Colic lymph node (tissue), 1 donor: ENCODE data around the gene DNAJC25.

- PRO-cap, result unidirectional peak, plus-strand start at chr9:111482821; bidirectional peak, plus-strand start at chr9:111483320, minus-strand start at chr9:111483289; bidirectional peak, plus-strand start at chr9:111483583, minus-strand start at chr9:111483515
Measured at GRCh38 chr9:111482579-111483736, 1.2 kb downstream of the ECPAS start.

DNA sequence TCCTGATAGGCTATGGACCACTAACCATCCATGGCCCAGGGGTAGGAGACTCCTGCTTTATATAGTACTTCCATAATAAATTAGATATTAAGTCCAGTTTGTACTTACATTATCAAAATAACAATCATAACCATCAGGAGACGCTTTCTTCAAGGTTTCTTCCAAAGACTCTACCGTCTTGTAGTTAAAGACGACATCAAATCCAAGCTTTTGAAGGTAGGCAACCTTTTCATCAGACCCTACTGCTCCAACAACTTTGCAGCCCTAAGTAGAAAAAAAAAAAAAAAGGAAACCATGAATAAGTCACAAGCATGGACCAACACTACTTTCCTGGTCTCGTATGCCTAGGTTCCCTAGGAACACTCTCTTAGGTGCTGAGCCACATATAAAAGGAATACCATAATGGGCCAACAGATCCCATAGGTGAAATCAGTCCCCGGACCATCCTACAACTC is 20.7 kb downstream of the PTGR1 start:
- PRO-cap, result no peak

DNA sequence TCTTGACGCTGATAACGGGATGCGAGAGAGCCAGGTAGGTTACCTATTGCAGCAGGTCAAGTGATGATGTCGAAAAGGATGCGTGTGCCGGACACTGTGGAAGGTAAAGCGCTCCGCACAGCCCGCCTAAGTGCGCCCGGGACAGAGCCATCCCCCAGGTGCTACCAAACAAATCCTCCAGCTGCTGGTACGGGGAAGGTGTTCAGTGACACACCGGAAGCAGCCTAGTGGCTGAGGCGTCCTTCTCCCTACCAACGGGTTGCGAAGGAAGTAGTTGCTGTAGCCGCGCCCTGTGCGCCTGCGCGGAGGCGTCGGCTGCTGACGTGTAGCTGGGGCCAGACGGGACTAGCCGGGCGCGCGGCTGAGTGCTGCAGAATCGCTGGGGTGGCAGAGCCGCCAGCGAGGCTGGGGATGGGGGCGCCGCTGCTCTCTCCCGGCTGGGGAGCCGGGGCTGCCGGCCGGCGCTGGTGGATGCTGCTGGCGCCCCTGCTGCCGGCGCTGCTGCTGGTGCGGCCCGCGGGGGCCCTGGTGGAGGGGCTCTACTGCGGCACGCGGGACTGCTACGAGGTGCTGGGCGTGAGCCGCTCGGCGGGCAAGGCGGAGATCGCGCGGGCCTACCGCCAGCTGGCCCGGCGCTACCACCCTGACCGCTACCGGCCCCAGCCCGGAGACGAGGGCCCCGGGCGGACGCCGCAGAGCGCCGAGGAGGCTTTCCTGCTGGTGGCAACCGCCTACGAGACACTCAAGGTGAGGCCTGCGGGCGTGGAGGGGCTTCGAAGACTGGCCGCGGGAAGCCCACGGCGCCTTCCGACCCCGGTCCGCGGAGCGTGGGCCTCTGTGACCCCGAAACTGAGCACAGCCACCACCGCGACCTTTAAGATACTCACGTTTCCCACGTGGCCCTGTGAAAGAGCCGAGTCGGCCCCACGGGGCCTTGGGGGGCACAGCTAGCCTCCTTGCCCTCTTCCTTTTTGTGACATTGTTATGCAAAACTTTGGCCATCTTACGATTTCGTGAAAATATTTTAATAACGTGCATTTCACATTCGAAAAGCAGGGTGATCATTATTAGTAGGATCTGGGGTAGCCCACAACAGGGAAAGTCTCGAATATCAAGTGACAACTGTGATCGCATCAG is at the start of gene DNAJC25:
DNAJC25 (plus strand) TSS at position 338 of the 1,137 bp plus-strand sequence.
- PRO-cap, result bidirectional peak, plus-strand start at position 373 of the sequence, minus-strand start at position 177 of the sequence

GRCh38 chr9:111901005-111901754 is 4.6 kb downstream of the UGCG start:
- PRO-cap, result no peak

DNA sequence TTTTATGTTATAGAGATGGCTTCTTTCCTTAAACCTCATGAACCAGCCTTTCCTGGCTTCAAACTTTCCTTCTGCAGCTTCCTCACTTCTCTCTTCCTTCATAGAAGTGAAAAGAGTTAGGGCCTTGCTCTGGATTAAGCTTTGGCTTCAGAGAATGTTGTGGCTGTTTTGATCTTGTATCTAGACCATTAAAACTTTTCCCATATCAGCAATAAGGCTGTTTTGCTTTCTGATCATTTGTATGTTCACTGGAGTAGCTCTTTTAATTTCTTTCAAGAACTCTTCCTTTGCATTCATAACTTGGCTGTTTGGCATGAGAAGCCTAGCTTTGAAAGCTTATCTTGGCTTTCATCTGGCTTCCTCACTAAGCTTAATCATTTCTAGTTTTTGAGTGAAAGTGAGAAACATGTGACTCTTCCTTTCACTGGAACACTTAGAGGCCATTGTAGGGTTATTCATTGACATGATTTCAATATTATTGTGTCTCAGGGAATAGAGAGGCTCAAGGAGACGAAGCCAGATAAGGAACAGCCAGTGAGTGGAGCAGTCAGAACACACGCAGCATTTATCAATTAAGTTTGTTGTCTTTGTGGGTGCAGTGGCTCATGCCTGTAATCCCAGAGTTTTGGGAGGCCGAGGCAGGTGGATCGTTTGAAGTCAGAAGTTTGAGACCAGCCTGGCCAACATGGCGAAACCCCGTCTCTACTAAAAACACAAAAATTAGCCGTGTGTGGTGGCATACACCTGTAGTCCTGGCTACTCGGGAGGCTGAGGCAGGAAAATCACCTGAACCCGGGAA is 98.2 kb downstream of the UGCG start:
- PRO-cap, result no peak

GRCh38 chr9:112028435-112028886 is 131.8 kb downstream of the UGCG start:
- PRO-cap, result no peak

DNA sequence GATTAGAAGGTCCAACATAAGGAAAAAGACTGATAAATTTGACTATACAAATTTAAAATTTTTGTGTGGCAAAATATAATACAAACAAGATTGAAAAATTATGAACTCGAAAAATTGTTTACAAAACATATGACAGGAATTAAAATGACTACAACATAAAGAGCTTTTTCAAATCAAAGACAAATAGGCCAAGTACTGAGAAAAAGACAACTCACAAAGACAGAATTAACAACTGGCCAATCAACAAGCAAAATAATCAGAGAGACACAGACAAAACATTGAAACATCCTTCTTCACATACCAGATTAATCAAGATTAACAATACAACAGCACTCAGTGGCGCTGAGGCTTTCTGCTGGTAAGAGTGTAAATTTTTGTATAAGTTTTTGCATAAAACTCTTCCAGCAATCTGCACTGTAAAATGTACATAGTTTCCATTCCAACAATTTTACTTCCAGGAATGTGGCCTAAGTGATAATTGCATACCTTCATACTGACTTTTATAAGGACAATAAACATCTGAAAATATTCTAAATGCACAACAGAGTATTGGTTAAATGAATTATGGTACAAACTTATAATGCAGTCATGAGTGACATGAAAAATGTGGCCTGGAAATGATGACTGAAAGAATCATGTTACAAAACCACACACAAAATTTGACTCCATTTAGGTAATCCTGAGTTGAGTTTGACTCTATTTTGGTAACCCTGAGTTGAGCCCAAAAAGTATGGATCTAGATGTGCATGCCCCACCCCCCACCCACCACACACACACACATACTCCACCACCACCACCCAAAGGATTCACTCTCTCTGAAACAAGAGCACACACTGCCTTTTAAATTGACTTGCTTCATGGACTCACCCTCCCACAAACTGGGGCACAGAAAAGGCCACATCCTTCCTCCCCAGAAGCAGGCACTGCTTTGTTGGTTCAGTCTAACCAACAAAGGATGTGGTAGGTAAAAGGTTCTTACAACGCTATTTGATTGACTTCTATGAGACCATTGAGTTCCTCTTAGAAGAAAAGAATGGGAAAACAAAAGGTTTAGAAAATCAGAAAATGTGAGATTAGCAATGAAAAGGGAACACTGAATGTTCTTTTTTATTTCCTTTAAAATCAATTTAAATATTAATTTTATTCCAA is 137.7 kb downstream of the SUSD1 start:
- PRO-cap, result no peak

GRCh38 chr9:112059172-112060141 is 115.6 kb downstream of the SUSD1 start:
- PRO-cap, result unidirectional peak, plus-strand start at chr9:112059828; bidirectional peak, plus-strand start at chr9:112060183, minus-strand start at chr9:112059891

GRCh38 chr9:112119323-112119981 is 55.6 kb downstream of the SUSD1 start:
- PRO-cap, result no peak

DNA sequence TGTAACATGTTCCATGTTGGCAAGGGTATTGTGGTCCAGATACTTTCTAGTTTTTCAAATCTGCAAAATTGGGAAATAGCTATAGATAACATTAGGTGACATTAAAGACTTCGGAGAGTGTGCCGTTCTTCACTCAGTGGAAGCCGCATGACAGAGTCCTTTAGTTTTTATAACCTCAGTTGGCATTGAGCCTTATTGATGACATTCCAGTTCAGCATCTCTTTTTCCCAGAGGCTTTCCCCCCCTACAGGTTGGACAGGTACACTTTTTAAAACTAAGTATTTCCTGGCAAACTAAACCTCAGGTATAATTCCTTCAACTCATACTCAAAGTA is 58.8 kb downstream of the SLC46A2 start:
- PRO-cap, result no peak

- PRO-cap, result no peak
Measured at GRCh38 chr9:113220247-113220869, 719 bp downstream of the FKBP15 start.

GRCh38 chr9:113233009-113233742 is 11.8 kb downstream of the SLC31A1 start:
- PRO-cap, result no peak

GRCh38 chr9:113343536-113344379 is 3.7 kb upstream of the WDR31 start:
- PRO-cap, result no peak

- PRO-cap, result no peak
Measured at GRCh38 chr9:113375294-113376029, 1.3 kb downstream of the HDHD3 start.

DNA sequence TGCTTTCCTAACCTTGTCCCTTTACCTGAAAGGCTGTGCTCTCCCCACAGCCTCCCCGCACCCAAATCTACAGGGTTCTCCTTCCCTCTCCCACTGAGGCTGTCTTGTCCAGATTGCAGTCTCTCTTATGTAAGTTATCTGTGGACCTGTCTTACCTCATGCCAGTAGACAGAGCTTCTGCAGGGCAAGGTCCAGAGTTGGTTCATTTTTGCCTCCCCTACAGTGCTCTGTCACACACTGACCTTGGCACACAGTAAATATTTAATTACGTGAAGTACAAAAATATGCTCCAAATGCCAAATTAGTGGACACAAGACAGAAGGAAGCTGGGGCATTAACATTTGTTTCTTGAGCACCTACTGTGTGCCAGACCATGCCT is 5.8 kb downstream of the ALAD start:
- PRO-cap, result no peak

DNA sequence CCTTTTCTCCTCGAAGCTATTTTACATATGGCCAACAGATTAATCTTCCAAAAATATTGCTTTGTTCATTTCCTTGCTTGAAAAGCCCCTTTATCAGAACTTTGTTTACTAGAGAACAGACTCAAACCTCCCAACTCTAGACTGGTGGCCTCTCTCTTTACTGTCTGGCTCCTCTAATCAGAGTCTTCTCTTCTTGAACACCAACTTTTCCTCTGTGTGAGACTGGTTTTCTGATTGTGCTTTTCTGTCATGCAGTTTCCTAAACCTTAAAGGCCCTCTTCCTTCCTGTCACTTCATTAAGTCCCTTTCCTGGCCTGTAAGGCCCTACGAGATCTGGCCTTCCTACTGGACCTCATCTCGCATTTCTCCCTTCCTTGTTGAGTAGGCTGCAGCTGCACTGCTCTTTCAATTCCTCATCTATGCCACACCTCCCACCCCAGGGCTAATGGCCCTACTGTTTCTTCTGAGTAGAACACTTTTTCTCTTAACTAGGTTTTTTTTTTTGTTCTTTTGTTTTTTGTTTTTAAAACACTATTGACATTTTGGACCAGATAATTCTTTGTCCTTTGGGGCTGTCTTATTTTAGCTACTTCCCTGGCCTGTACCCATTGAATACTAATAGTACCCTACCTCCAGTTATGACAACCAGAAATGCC is 5.8 kb downstream of the C9orf43 start:
- PRO-cap, result unidirectional peak, minus-strand start at position 367 of the sequence

GRCh38 chr9:113448468-113448887 is 15.0 kb upstream of the RGS3 start:
- PRO-cap, result no peak

- PRO-cap, result no peak
Measured at GRCh38 chr9:113488166-113489013, 24.9 kb downstream of the RGS3 start.

DNA sequence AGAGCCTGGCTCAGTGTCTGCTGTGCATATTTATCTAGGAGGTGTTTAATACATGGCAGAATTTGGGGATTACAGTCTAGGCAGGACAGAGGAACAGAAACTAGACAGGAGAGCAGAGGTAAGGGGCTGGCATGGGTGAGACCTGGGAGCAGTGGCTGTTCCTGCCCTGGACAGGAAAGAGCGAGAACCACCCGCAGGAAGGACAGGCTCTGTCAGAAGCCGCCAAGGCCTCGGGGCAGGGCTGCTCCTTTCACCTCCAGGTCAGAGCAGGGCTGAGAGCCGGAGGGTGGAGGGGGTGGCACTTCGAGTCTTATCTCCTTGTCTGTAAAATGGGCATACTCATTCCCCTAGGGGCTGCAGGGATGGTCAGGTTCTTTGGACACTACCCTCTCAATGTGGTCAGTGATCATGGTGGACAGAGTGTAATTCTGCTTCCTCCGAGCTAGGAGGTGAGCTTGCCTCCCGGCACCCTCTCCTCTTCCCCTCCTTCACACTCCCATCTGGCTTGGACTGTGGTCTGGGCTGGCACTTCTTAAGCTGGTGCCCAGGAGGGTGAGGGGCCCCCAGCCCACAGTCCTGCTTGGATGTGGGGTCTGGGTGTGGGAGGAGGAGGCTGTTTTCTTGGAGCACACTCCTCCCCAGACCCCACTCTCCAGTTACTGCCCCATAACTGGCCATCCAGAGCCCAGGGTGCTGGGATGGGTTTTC is 39.6 kb downstream of the RGS3 start:
- PRO-cap, result no peak

- PRO-cap, result bidirectional peak, plus-strand start at chr9:113504066, minus-strand start at chr9:113503876
Measured at GRCh38 chr9:113503726-113504265, 40.3 kb downstream of the RGS3 start.